NCI-H460 (cell line): ENCODE data around the gene MTPAP.

GRCh38 chr10:29959485-29960606 lies 99.5 kb downstream of the JCAD start:
RAMPAGE:
- cytosol, long total RNA = no peak
- long total RNA = no peak
- nucleus, long total RNA = no peak

RAMPAGE:
- cytosol, long total RNA = no peak
- long total RNA = no peak
- nucleus, long total RNA = no peak
Observed at GRCh38 chr10:30215567-30216084, 133.5 kb downstream of the MTPAP start.

DNA sequence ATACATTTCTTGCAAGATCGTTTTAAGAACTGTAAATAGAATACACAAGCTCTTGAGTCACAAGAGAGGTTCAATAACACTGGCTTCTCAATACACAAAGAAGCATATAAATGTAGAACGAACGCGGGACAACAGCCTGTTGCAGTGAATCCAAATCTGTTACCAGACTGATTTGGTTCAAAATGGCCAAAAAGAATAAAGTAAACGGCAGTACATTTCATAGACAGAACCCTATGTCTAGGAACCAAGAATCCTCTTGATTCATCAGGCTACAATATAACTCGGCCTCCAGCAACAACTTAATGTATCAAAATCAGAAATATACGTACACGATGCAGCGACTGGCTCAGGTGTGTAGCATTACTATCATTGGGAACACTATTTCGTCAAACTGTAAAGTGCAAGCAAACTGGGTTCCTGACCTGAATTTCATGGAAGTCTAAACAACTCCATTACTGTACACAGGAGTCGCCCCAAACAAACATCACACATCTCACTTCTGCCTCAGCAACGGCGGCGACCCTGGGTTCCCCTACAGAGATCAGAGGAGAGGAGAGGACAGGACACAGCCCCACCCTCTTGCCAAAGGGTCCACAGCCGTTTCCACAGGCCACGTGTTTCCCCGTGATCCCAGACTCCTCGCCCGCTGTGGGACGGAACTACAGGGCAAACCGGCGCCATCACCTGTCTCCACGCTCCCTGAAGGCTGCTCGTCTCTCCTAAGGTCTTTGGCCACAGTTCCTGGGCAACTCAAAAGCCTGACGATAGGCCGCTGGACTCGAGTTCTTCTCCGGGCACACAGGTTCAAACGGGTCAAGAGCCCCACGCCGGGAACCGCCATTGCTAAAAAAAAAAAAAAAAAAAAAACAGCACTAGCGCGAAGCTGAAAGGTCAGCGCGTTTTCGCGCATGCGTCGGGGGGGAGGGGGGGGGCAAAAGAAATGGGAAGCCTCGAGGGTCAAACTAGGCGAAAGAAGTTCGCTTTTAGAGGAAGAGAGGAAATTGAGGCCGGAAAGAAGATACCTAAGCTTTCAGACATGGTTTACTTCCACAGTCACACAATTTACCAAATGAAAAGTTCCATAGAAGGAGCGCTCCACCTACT lies at the start of gene MTPAP:
Gene MTPAP, minus strand, starts transcription at position 844 of the 1,104 bp plus-strand sequence.
RAMPAGE:
- cytosol, long total RNA = no peak
- long total RNA = no peak
- nucleus, long total RNA = start-site peak on the minus strand centred at position 868 of the sequence, 124 bp wide, 89 and 28 reads in 2 replicates

DNA sequence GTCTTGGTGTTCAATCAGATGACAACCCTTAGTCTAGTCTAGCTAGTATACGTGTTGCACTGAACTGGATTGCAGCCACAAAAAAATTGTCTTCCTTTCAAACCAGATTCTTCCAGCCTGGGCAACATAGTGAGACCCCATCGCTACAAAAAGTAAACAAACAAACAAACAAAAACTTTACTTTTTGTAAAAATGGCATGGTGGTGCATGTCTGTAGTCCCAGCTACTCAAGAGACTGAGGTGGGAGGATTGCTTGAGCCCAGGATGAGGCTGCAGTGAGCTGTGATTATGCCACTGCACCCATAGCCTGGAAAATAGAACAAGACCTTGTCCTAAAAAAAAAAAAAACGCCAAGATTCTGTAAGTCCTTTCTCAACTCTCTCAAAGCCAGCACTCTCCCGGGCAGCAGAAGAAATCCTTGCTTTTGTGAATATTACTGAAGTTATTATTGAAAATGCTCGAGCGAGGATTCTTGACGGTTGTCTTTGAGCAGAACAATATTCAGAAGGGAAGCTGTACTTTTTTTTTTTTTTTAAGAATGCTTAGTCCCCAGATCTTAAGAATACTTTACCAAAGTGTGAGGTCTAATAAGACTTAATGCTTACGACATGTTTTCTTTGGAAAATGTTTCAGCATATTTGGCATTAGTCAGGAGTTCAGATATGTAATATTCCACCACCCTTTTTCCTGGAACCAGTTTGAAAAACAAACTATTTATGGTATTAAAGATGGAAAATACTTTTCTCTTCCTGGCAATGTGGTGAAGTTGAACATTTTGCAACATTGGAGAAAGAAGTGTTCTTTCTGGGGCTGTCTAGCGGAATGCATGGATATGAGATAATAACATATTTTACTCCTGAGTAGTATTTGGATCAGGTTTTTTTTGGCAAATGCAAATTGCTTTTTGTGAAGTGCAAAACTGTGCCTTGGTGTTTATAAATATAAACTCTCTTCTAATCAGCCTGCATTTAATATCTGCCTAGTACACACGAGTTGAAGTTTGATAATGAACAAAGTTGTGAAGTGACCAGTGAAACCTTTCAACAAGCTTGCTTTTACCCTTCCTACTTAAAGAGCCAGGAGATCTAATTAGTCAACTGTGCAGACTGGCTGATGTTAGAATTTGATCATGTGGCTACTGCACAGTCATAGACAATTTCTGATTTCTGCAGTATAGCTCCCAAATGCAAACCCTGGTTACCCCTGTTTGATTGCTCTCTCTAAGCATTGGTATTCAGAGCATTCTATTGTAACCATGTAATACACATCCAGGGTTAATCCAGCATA lies 20.7 kb downstream of the MAP3K8 start:
RAMPAGE:
- cytosol, long total RNA = no peak
- long total RNA = no peak
- nucleus, long total RNA = no peak

GRCh38 chr10:30462038-30462798 lies 28.2 kb downstream of the MAP3K8 start:
RAMPAGE:
- cytosol, long total RNA = no peak
- long total RNA = no peak
- nucleus, long total RNA = no peak

GRCh38 chr10:30763893-30764245 lies 134.3 kb upstream of the LYZL2 start:
RAMPAGE:
- cytosol, long total RNA = no peak
- long total RNA = no peak
- nucleus, long total RNA = no peak

DNA sequence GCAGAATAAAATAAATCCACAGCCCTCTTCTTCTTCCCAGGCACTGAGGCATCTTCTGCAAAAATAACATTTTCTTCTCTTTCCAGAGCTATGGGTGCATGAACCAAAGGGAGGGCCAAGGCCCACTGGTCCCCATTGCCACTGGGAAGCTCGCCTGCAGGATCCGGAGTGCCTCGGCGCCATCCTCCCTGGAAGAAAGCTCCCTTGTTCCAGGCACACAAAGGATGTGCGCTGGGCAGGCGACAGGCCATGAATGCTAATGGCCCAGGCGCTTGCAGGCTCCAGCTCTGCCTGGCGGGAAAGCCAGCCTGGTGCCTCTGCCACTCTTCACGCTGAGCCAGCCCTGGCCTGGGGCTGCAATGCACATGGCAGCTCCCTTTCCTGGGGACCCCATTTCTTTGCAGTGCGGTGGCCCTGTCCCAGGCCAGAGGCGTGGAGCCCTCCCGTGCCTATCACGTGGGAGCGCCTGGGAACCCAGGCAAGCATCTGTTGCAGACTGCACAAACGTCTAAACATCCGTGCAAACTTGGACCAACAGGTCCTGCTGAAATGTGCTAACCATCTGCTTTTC lies 152.0 kb upstream of the LYZL2 start:
RAMPAGE:
- cytosol, long total RNA = no peak
- long total RNA = no peak
- nucleus, long total RNA = no peak

DNA sequence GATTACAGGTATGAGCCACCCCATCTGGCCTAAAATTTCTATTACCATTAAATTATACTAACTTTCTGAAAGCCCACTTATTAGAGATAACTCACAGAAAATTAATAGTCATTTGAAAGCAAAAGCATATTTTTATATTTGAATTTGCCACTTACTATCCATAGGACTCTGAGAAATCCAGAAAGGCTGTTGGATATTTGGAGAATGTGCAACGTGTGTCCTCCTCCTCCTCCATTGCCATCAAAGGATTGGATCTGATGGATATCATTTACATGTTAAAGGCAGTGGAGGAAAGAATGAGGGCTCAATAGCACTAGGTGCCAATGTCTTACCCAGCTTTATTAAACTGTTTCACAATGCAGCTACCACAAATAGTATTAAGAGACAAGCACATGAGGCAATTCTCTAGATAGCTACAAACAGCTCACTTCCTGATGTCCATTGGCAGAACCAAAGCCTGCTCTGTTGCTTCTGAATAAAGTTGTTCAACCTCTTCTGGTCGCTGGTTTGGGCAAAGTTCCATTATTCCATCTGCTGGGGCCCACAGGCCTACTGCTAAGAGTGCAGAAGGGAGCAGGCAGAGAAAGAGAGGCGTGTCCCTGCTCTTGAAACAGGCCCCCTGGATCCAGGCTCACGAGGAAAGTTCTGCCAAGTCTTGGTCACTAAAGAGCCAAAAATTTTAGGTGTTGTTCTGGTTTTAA lies 174.0 kb downstream of the ZNF438 start:
RAMPAGE:
- cytosol, long total RNA = no peak
- long total RNA = no peak
- nucleus, long total RNA = no peak

DNA sequence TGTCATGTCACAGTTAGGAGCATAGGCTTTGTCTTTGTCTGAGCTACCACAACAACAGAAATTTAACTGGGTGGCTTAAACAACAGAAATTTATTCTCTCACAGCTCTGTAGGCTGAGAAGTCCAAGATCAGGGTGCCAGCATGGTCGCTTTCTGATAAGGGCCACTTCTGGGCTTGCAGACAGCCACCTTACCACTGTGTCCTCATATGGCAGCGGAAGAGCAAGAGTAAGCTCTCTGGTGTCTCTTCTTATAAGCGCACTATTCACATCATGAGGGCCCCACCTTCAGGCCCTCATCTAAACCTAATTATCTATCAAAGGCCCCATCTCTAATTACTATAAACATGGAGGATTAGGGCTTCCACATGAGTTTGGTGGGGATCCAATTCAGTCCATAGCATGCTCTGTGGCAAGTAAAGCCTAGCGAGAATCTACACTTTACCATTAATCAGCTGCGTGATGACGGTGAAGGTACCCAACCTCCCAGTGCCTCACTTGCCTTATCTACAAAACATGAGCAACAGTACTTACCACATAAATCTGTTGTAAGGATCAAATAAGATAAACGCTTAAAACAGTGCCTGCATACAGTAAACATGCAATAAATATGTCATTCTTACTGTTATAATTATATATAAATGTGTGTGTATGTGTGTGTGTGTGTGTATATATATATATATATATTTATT lies 17.3 kb downstream of the ZNF438 start:
RAMPAGE:
- cytosol, long total RNA = no peak
- long total RNA = no peak
- nucleus, long total RNA = no peak

DNA sequence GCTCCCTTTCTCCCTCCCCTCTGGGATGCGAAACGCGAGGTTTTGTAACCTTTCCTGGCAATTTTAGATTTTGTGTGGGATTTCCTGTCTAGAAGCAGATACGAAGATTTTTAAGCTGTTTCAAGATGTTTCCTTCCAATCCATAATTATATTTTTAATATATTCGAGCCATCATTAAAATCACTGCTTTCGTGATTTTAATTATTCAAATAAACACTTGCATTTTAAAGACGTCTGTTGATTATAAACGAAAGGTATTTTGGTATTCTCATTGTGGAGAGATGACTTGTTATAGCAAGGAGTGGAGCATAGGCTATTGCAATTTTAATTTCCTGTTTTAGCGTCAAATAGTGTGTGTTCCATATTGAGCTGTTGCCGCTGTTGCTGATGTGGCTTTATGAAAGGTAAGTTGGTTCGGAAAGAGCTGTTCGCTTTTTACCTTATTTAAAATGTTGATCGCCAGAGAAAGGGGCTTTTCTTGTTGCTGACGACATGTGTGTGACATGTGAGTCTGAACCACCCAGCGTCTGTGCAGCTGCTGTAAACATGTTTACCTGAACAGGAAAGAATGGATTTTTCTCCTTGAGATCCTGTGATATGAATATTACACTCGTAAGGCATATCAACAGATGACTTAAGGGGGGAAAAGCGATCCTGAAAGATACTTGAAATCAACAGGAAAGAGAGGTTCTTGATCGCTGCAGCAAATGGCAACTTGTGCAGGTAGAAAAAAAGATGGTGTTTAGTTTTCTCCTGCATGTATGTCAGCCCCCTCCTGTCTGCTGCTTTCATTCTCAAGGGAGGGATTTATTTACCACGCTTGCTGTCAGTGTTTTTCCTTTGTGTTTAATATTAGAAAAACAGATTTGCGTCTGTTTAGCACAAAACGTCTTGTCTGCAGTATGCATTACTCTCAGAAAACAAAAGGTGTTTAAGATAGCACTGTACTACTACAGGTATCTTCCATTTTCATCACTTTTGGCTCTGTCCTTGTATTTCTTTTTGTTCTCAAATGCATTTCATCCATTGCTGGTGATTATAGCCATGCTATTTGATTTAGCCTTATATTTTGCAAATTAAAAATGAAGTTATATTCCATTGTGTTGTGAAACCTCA lies 2.5 kb downstream of the ZEB1 start:
RAMPAGE:
- cytosol, long total RNA = no peak
- long total RNA = no peak
- nucleus, long total RNA = no peak

DNA sequence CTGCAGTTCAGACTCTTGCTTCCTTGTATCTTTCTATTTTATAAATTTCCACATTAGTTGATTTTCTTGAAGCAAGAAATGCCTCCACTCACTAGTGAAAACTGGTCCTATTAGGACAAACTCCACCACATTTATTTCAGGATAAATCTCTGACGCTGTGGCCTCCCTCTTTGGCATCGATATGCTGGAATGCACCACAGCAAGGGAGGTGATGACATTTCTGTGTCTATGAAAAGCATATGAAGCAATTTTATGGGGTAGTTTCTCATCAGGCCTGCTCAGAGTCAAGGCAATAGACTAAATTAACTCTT lies 304.4 kb downstream of the ZEB1 start:
RAMPAGE:
- cytosol, long total RNA = no peak
- long total RNA = no peak
- nucleus, long total RNA = no peak

DNA sequence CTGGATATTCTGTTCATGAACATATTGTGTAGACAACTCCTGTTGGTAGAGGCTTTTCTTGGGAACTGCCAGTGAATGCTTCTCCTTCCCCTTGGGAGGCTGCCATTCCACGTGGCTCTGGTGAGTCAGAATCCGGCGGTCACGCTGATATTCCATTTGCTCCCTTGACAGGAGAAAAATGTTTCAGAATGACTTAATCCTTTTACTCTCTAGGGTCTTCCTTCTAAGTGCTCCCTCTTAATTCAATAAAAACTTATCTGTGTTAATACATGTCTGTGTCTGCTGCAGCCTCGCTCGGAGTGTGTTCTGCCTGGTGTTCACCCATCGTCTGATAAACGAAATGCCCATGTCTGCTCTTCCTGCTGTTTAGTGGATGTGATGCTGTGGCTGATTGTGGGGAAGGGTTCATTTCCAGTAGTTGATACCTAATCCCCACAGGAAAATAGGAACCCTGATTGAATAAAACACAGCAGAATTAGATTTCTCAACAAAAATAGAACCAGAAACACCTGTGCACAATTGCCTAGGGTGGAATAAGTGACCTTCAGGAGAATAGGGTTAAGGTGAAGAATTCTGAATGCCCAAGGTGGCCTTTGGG lies 278.5 kb downstream of the ARHGAP12 start:
RAMPAGE:
- cytosol, long total RNA = no peak
- long total RNA = no peak
- nucleus, long total RNA = no peak

GRCh38 chr10:32059505-32059798 lies 3.2 kb upstream of the KIF5B start:
RAMPAGE:
- cytosol, long total RNA = no peak
- long total RNA = no peak
- nucleus, long total RNA = no peak

DNA sequence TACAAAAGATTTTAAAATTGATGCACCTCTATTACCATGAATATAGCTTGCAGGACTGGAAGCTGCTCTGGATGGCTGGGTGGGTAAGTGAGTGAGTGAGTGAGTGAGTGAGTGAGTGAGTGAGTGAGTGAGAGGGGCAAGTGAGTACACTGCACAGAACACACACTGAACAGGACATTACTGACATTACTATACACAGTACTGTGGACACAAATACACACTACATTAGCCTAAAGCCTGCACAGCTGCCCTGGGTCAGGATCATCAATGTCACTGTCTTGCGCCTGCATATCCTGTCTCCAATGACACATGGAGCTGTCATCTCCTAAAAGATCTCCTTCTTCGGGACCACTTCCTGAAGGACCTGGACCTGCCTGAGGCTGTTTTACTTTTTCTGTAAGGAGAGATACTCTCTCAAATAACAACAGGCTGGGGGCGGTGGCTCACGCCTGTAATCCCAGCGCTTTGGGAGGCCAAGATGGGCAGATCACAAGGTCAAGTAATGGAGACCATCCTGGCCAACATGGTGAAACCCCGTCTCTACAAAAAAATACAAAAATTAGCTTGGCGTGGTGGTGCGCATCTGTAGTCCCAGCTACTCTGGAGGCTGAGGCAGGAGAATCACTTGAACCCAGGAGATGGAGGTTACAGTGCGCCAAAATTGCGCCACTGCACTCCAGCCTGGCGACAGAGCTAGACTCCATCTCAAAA lies 18.2 kb downstream of the ITGB1 start:
RAMPAGE:
- cytosol, long total RNA = no peak
- long total RNA = no peak
- nucleus, long total RNA = no peak

RAMPAGE:
- cytosol, long total RNA = no peak
- long total RNA = no peak
- nucleus, long total RNA = no peak
Observed at GRCh38 chr10:32953300-32954235, 4.5 kb downstream of the ITGB1 start.

DNA sequence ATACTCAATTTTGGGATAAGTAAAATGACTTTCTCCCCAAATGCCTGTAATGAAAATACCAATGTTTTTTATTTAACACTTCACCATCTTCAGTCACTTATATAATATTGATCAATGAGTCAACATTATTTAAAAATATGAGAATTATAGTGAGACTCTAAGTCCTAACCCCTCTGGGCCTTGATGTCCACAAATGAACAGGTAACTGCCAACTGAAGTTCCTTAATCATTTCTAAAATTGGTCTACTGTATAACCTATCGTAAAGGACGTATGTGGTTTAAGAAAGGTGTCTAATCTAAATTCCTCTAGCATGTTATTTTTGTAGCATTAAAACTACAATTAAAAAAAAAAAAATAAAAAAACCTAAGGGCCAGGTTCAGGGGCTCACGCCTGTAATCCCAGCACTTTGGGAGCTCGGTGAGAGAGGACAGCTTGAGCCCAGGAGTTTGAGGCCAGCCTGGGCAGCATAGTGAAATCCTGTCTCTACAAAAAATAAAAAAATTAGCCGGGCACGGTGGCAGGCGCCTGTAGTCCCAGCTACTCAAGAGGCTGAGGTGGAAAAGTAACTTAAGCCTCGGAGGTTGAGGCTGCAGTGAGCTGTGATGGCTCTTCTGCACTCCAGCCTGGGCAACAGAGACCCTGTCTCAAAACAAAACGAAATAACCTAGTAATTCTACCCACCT lies 1.8 kb downstream of the ITGB1 start:
RAMPAGE:
- cytosol, long total RNA = no peak
- long total RNA = no peak
- nucleus, long total RNA = no peak

RAMPAGE:
- cytosol, long total RNA = no peak
- long total RNA = no peak
- nucleus, long total RNA = no peak
Observed at GRCh38 chr10:32985517-32986005, 27.5 kb upstream of the ITGB1 start.

RAMPAGE:
- cytosol, long total RNA = no peak
- long total RNA = no peak
- nucleus, long total RNA = no peak
Observed at GRCh38 chr10:33121895-33122544, 164.0 kb upstream of the ITGB1 start.

GRCh38 chr10:33155666-33156211 lies 178.7 kb downstream of the NRP1 start:
RAMPAGE:
- cytosol, long total RNA = no peak
- long total RNA = no peak
- nucleus, long total RNA = no peak

GRCh38 chr10:33178171-33179039 lies 156.1 kb downstream of the NRP1 start:
RAMPAGE:
- cytosol, long total RNA = no peak
- long total RNA = no peak
- nucleus, long total RNA = no peak